Cardiac atrium fibroblast (primary cell): ENCODE measurements around the genes CFL1 and FOSL1.

- RAMPAGE, long total RNA: no peak
These were observed 6.1 kb downstream of the MAP3K11 start for GRCh38 chr11:65607646-65608657.

DNA sequence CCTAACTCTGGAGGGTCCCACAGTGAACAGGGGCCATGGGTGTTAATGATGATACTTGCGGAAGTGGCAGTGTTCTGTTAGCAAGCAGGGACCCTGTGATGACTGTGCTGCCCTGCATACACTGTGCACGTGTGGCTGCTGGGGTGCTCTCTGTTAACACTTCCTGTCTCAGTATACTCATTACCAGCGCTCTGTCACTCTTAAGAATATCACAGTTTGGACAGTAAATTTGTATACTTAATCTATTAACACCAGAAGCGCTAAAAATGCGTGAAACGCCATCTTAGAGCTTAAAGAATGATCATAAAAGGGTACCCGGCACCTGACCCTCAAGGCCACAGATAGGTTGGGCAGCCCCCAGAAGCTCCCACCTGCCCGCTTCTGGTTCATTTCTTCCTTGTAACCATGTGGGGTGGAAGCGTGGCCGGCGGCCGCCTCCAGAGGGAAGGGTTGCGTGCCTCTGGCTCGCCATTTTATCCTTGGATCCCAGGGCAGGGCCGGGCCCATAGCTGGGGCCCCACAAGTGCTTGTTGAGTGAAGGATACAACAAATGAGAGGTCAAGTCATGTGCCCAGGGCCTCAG lies 5.7 kb downstream of the PCNX3 start:
- RAMPAGE, long total RNA: no peak

DNA sequence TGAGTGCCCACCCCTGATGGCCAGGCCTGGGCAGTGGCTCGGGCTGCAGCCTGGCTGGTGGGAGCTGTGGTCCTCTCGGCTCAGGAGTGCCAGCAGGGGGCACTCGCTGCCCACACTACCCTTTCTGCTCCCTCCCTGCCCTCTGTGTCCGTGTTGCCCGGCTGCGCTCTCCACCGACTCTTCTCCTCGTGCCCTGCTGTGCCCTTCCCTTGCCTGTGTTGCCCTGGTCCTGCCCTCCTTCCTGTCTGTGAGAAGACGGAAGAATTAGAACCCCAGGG lies 10.4 kb downstream of the PCNX3 start:
- RAMPAGE, long total RNA: no peak

DNA sequence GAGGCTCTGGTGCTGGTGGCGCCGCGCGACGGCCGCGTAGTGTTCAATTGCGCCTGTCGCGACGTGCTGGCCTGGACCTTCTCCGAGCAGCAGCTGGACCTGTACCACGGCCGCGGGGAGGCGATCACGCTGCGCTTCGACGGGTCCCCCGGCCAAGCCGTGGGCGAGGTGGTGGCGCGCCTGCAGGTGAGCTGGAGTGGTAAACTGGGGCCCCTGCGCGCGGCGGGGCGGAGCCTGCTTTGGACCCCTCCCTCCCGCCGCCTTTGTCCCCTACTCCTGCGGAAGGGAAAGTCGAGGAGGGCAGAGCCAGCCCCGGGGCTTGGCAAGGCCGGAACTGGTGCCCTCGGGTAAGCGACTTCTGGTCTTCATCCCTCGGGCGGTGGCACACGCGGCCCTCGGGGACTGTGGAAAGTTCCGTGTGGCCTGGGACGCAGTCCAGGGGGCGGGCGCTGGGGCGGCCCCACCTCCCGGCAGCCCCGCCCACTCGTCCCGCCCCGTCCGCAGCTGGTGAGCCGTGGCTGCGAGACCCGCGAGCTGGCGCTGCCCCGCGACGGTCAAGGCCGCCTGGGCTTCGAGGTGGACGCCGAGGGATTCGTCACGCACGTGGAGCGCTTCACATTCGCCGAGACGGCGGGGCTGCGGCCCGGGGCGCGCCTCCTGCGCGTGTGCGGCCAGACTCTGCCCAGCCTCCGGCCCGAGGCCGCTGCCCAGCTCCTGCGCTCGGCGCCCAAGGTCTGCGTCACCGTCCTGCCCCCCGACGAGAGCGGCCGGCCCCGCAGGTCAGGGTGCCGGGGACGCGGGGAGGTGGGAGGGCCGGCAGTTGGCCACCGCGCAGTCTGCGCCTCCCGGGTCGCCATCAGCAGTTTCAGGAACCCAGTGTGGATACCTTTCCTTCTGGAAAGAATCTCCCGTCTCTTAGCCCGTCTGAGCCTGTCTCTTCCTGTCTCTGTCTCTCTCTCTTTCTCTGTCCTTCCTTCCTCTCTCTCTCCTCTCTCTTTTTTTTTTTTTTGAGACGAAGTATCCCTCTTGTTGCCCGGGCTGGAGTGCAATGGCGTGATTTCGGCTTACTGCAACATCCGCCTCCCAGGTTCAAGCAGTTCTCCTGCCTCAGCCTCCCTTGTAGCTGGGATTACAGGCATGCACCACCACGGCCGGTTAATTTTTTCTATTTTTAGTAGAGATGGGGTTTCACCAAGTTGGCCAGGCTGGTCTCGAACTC lies 9.4 kb downstream of the SIPA1 start:
- RAMPAGE, long total RNA: no peak

DNA sequence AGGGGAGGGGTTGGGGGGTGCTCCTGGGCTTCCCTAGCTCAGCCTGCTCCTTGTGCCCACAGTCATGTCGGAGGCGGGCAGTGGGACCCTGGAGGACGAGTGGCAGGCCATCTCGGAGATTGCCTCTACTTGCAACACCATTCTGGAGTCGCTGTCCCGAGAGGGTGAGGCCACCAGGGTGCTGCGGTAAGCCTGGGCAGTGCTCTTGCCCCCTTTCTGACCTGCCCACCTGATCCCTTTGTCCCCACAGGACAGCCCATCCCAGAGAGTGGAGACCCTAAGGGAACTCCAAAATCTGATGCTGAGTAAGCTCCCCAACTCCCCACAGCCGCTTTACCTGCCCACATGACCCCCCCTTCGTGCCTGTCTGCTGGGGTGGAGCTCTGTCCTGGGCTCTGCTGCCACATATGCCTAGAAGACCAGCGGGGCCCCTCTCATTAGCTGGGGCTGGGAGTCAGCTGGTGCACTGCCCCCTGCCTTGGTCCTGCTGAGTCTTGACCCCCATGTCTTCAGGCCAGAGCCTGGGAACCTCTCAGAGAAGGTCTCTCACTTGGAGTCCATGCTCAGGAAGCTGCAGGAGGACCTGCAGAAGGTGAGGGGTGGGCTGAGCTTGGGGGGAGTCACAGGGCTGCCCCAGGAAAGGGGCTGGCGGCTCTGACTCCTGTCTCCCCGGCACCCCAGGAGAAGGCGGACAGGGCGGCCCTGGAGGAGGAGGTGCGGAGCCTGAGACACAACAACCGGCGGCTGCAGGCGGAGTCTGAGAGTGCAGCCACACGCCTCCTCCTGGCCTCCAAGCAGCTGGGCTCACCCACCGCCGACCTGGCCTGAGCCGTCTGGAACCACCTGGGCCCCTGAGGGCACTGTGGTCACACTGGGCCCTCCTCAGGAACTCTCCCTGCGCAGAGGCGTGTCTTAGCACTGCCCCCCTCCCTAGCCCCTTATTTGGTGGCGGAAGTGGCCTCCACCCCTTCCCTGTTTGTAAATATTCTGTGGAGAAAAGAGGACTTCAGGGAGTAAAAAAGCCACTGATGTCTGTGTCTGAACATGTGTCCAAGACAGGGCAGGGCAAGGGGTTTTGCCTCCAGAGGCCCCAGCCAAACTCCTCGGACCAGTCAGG lies 12.3 kb downstream of the SIPA1 start:
- RAMPAGE, long total RNA: no peak

DNA sequence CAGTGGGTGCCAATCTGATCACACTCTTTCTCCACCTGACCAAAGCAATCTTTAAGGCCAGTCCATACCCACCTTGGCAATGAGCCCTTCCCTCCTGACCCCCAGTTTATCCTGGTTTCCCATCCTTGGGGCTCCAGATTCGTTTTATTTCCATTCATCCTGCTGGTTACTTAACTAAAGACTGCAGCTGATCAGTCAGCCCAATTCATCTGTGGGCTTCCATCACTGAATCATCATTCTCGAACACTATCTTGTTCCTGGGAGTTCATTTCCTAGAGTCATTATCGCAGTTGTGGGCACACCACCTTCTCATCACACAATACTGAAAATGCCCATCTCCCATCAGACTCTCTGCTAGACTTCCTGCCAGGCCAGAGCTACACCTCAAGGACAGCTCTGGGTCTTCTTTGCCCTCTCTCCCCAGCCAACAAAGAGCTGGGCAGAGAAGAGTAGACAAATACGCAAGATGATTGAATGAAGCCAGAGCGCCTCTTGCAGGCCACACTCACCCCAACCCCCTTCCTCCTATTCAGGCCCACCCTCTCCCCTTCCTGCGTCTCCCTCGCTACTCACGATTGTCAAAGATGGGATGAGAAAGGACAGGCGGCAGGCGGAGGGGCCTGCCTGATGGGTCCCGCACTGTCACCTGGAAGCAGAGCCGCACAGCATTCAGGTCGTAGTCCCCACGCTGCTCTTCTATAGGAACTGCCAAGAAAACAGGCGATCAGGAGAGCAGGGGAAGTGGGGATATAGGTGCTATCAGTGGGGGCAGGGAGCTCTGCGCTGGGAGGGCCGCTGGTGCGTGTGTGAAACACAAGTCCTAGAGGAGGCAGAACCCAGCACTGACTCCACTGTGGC lies 3.4 kb downstream of the RELA start:
- RAMPAGE, long total RNA: no peak

DNA sequence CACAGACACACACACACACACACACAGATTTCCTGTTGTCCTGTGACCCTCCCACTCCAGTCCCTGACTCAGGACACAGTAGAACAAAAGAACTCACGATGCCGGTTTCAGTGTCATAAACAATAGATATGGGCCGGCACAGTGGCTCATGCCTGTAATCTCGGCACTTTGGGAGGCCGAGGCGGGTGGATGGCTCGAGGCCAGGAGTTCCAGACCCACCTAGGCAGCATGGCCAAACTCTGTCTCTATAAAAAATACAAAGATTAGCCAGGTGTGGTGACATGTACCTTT lies 13.8 kb upstream of the KAT5 start:
- RAMPAGE, long total RNA: no peak

DNA sequence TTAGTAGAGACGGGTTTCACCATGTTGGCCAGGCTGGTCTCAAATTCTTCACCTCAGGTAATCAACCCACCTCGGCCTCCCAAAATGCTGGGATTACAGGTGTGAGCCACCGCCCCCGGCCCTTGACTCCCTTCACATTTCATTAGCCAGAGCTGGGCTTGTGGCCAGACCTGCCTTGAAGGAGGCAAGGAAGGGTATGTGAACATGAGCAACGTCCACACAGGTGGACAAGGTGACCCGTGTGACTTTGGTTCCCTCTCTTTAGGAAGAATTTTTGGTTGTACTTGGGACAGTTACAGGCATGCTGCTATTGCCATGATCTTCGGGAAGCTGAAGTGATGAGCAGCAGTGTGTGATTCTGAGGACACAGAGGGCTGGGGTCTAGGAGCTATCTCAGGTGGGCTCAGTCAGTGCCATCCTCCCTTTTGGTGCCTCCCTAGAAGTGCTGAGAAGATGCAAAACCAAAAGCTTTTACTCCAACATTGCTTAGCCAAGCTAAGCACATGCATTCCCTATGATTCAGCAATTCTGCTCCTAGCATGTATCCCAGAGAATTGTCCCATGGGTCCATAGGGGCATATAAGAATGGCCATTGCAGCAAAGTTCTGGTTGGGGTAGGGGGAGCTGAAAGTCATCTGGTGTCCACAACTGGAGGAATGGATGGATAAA lies 6.1 kb downstream of the AP5B1 start:
- RAMPAGE, long total RNA: no peak

DNA sequence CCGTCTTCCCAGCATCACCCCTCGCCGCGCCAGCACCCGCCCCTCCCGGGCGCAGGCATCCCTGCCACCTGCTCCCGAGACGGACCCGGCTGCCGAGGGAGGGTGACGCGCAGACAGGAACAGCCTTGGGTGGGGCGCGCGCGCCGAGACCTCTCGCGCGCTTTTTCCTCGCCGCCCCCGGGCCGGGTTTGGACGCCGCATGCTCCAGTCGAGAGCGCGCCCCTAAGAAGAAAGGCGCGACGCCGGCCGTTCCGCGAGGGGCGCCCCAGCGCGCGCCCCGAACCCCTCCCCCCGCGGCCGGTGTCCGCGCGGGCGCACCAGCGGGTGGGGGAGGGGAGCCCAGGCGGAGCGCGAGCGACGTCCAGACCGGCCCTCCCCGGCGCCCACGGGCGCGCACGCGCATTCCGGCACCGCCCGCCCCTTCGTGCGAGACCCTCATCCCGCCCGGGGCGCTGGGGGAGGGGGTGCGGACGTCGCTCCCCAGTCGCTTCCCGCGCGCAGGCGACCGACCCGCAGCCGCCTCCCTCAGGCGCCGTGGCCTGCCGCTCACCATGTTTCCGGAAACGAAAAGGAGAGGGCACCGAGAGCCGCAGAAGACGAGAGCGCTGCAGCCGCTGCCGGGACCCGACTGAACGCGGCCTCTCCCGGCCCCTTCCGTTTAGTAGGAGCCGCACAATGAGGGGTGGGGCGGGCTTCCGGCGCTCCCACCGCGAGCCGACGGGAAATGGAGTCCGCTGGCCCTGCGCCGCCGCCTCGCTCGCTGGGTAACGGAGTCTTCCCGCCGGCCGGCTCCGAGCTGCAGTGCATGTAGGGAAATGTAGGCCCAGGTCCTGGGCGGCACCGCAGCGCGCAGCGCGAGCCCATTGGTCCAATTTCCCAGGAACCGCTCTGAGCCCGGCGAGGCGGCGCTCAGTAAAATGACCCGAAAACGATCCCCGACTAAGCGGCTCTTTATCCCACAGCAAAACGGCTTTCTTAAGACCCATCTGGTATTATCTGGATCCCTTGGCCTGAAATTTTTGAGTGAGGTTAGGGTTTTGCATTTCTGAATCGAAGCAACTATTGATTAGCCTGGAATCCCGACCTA lies at the start of gene CFL1:
TSS of gene CFL1 (minus strand) at position 634 of the 1,087 bp plus-strand sequence.
- RAMPAGE, long total RNA: start-site peak on the minus strand centred at position 639 of the sequence, 64 bp wide, 2,990 and 1,198 reads in 2 replicates

DNA sequence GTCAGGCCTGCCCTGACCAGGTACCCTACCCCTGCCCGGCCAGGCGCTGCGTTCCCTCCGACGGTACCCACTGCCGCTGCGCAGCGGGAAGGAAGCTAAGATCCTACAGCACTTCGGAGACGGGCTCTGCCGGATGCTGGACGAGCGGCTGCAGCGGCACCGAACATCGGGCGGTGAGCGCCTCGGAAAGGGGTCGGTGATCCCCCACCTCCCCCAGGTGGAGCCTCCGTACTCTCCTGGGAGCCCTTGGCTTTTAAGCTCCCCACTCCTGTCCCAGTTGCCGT lies 639 bp downstream of the MUS81 start:
- RAMPAGE, long total RNA: no peak

- RAMPAGE, long total RNA: no peak
These were observed 619 bp downstream of the EFEMP2 start for GRCh38 chr11:65871941-65872420.

- RAMPAGE, long total RNA: no peak
These were observed at the start of gene FOSL1 for GRCh38 chr11:65900052-65900901. Gene FOSL1, minus strand, starts transcription at chr11:65900388.

DNA sequence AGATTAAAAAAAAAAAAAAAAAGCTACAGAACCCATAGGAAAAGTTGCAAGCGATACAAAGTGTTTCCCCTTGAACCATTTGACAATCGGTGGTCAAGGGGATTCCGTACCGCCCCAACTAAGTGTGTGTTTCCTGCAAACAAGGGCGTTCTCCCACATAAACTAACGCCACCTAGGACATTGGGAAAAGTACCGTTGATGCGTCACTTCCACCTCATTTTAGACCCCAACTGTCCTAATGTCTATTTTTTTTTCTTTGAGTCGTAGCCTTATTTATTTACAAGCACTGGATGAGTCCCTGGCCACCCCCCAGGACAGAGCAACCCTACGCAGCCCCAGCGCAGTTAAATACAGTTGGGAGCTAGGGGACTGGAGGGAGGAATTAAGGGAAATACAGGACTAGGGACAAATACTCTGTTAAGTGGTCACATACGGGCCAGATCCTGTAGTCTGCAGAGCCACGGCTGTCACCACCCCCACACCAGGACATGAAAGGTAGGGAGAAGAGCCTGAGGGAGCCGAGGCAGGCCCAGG lies 19.0 kb downstream of the EIF1AD start:
- RAMPAGE, long total RNA: no peak

DNA sequence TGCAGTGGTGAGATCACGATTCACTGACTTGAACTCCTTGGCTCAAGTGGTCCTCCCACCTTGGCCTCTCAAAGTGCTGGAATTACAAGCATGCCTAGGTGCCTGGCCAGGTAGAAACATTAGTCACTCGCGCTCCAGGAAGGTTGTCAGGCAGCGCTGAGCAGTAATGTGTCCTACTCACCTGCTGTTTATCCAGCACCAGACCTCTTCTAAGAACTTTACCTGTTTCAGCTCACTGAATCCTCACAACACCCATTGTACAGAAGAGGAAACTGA lies 504 bp upstream of the CST6 start:
- RAMPAGE, long total RNA: no peak

DNA sequence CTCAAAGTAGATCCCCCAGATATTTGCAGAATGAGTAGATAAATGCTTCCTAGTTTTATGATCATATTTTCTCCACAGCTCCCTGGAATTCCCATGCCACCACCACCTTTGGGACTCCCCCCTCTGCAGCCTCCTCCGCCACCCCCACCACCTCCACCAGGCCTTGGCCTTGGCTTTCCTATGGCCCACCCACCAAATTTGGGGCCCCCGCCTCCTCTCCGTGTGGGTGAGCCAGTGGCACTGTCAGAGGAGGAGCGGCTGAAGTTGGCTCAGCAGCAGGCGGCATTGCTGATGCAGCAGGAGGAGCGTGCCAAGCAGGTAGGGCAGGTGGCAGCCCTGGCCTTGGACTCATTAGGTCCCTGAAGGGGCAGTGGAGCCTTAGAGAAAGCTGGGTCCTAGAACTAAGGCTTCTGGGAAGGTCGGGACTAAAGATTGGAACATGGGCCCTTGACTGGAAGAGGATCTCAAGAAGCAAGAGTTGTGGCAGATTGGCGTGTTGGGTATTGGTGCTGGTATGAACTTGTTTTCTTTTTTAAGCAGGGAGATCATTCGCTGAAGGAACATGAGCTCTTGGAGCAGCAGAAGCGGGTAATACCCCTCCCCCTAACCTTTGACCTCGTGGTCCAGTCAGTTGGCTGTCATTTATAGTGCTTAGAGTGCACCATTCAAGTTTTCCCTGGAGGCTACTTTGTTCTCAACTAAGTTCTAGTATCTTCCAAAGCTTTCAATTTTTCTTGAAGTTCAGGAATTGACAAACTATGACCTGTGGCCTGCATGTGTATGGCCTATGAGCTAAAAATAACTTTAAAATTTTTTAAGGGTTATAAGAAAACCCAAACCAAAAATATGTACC lies 3.1 kb downstream of the SF3B2 start:
- RAMPAGE, long total RNA: no peak

- RAMPAGE, long total RNA: no peak
These were observed 6.2 kb downstream of the SF3B2 start for GRCh38 chr11:66057935-66059135.

- RAMPAGE, long total RNA: no peak
These were observed 56.9 kb downstream of the PACS1 start for GRCh38 chr11:66126589-66127726.

- RAMPAGE, long total RNA: no peak
These were observed 62.0 kb downstream of the PACS1 start for GRCh38 chr11:66132161-66132360.

DNA sequence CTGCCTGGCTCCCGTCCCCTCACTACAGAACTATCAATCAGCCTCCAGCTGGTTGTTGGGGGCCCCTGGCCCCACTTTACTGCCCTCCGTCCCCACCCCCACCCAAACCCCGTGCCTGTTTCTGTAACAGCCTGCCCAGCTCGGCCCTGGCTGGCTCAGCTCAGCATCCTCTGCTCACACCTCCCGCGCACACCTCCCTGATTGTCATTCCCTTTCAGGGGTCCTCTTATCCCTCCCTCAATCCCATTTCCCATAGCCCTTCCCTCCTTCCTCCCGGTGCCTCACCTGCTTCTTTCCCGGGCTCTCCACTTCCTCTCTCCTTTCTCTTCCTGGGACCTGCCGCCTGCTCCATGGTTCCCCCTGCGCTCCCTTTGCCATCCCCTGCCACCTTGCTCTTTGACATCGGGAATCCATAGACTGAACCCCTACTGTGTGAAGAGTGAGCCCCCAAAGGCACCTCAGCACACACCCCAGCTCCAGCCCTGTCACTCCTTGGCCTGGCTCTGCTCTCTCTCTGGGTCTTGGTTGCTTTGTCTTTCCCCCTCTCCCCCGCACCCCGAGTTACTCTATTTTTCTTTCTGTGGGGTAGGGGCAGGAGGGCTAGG lies 1.5 kb downstream of the CNIH2 start:
- RAMPAGE, long total RNA: no peak

GRCh38 chr11:66281460-66281972 lies 3.5 kb downstream of the CNIH2 start:
- RAMPAGE, long total RNA: no peak